ENCODE results near the genes ENTPD1, BLNK and DNTT.

GRCh38 chr10:95473890-95474730, 87.1 kb downstream of the SORBS1 start:
- PRO-cap, result no peak
- RAMPAGE, long total RNA, 3 experiments, result no peak in any of the 3 experiments

- PRO-cap, result bidirectional peak, plus-strand start at chr10:95508917, minus-strand start at chr10:95508821
- RAMPAGE, long total RNA, 3 experiments, result no peak in any of the 3 experiments
Measured at GRCh38 chr10:95508439-95509488, 52.4 kb downstream of the SORBS1 start.

DNA sequence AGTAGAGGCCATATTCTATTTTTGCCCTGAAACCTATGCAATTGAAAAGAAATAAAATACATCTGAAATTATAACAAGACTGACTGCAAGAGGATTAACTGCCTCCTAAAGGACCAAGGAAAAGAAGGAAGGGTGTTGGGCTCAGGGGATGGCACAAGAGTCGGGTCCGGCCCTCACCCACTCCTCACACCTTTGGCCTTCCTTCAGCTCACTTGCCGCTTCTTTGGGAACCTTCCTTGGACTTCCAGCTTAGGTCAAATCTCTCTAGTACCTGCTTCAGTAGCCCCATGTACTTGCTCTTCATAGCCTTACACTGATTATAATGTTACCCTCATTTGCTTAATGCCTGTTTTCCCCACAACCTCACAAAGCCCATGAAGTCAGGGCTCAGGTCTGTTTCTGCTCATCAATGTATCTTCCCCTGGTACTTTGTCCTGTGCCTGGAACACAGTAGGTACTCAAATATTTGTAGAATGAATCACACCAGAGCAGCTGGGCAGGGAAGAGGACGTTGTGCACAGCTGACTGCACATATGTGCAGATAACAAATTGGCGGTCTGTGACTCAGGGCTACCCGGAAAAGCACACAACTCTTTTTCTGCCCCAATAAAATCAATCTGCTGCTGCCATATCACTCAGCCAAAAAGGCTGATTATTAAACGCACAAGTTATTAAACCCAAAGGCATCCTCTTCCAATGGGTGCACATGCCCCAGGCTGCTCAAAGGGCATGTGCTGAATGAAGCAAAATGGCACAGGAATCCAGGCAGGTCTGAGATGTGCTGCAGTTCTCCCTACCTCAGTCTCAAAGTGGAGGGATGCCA, 43.8 kb downstream of the SORBS1 start:
- PRO-cap, result no peak
- RAMPAGE, long total RNA, 3 experiments, result no peak in any of the 3 experiments

GRCh38 chr10:95558232-95559104, 2.7 kb downstream of the SORBS1 start:
- PRO-cap, result no peak
- RAMPAGE, long total RNA, 3 experiments, result no peak in any of the 3 experiments

DNA sequence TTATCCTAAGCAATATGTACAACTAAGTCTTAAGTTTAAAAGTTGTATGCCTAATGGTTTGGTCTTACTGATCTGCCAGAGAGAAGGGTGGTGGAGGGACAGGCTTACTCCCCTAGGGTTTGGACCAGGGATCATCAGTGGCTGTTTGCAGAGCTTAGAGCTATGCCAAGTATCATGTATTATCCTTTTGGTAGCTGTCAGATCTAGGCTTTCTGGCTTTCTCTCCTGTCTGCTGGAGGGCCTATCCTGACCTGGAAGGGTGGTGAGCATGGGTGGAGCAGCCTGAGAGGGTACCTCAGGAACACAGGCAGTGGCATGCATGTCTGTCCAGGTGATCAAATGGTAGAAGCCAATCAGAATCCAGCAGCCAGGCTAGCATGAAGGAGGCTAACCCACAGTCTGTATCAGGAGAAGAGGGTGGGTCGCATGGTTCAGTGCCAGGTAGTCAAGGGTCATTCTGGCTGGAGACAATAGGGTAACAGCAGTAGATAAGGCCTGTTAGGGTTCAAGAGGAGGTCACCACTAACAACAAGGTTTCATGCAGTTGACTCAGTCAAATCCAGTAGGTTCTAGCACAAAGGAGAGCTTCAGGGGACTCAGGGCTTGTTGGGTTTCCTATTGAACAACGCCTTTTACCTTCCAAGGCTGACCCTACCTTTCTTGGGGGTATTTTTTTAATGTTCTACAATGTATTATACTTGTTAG, 10.4 kb downstream of the ALDH18A1 start:
- PRO-cap, result no peak
- RAMPAGE, long total RNA, 3 experiments, result no peak in any of the 3 experiments

- PRO-cap, result unidirectional peak, plus-strand start at chr10:95755745
- RAMPAGE, long total RNA, 3 experiments, result start-site peak on the plus strand in 3 of 3 experiments, at chr10:95755626-95755745 at its widest, 31 to 40 reads per replicate
Measured at GRCh38 chr10:95755412-95755889, 512 bp upstream of the ENTPD1 start.

- PRO-cap, result unidirectional peak, plus-strand start at chr10:95756163
- RAMPAGE, long total RNA, 3 experiments, result start-site peak on the plus strand in 2 of 3 experiments, at chr10:95756161-95756165 at its widest, 154 to 248 reads per replicate
Measured at GRCh38 chr10:95755890-95756259, at the start of gene ENTPD1. Gene ENTPD1 (plus strand): TSS chr10:95756163.

DNA sequence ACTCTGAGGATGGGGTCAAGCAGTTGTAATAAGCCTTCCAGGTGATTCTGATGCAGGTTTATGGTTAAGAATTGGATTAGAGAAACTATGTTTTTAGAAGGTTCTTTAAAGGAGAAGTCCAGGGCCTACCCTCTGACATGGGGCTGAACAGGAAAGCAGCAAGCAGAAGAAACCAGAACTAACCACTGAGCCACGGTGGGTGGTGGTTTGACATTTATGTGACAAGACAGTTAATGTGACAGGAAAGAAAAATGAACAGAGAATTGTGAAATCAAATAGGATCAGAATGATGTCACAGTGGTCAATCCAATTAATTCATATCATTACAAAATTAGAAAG, 37.6 kb downstream of the ENTPD1 start:
- PRO-cap, result no peak
- RAMPAGE, long total RNA, 3 experiments, result no peak in any of the 3 experiments

DNA sequence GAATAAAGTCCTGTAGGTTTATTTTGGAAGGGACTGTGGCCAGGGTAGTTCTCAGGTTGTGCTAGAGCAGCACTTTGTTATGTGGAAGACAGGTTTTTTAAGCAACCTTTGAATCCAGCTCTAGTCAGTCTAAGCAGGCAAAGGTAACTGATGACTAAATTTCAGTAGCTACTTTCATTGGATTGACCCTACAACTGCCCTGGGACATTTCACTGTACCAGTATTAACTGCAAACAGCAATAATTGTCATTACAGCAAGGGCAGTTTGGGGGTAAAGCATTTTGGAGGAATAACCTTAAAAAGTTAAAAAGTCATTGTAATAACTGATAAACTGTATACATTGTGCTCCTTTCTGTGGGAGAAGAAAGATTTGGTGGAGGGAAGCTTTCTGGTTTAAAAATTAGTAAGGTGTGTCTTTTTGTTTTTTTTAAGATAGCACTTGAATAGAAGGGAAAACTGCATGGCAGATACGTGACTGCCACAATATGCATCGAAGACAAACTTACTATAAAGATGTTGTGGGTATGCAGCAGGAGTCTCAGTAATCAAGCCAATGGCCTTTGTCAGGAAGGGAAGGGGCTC, 15.9 kb downstream of the CCNJ start:
- PRO-cap, result no peak
- RAMPAGE, long total RNA, 3 experiments, result no peak in any of the 3 experiments

DNA sequence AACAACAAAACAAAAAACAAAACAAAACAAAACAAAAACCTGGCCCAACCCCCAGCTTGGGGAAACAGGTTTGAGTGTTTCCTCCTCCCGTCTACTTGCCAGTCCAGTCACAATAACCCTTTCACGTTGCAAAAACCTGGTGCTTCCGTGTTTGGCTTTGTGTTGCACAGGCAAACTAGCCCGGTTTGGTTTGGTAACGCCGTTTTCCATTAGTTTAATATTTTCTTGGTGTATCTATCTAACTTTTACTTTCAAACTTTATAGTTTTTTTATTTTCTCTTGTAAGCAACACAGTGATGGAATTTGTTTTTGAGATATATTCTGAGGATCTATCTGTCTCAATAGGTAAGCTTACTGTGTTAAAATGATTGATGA, 11.0 kb upstream of the ZNF518A start:
- PRO-cap, result no peak
- RAMPAGE, long total RNA, 3 experiments, result no peak in any of the 3 experiments

- PRO-cap, result no peak
- RAMPAGE, long total RNA, 3 experiments, result no peak in any of the 3 experiments
Measured at GRCh38 chr10:96140357-96140893, 10.3 kb downstream of the ZNF518A start.

- PRO-cap, result no peak
- RAMPAGE, long total RNA, 3 experiments, result no peak in any of the 3 experiments
Measured at GRCh38 chr10:96151630-96152533, 21.8 kb downstream of the ZNF518A start.

GRCh38 chr10:96271309-96272088, at the start of gene BLNK:
Gene BLNK (minus strand): TSS chr10:96271569.
- PRO-cap, result no peak
- RAMPAGE, long total RNA, 3 experiments, result start-site peak on the minus strand in 2 of 3 experiments, at chr10:96271466-96271569 at its widest, 15 to 22 reads per replicate

DNA sequence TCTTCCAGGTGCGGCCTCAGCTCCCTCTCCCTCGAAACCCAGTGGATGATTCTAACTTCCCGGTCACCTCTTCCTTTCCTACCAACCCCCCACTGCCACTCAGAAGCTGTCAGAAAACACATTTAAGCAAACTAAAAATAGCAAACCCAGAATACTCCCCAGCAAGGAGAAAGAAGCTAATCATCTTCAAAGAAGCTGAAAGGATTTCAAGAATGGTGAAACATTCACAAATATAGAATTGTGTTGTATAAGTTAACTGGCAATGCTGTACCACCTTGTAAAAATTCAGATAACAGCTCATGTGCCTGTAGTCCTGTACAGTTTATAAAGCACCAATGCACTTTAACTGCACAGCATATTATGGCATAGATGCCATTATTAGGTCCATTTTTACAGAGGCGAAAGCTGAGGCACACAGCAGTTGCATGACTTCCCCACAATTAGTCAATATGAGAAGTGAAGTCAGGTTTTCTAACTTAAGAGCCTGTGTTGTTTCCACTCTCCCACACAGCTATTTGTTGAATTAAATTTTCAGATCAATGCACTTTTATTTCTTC, 13.7 kb upstream of the DNTT start:
- PRO-cap, result no peak
- RAMPAGE, long total RNA, 3 experiments, result no peak in any of the 3 experiments

DNA sequence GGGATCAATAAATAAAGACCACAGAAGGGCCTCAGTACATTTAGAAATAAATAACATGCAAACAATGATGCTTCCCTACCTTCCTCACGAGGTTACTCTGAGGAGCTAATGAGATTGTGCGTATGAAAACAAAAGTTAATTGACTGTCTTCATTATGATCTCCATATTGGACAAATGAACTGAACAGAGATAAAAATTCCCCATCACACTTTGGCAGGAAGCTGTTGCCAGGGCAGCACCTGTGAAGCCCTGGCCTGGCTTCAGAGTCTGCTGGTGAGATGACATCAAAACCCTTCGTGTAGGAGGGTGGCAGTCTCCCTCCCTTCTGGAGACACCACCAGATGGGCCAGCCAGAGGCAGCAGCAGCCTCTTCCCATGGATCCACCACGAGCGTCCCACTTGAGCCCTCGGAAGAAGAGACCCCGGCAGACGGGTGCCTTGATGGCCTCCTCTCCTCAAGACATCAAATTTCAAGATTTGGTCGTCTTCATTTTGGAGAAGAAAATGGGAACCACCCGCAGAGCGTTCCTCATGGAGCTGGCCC, at the start of gene DNTT:
TSS of gene DNTT (plus strand) at position 312 of the 544 bp plus-strand sequence.
- PRO-cap, result no peak
- RAMPAGE, long total RNA, 3 experiments, result no peak in any of the 3 experiments

- PRO-cap, result no peak
- RAMPAGE, long total RNA, 3 experiments, result no peak in any of the 3 experiments
Measured at GRCh38 chr10:96512545-96513080, 1.1 kb downstream of the TLL2 start.

DNA sequence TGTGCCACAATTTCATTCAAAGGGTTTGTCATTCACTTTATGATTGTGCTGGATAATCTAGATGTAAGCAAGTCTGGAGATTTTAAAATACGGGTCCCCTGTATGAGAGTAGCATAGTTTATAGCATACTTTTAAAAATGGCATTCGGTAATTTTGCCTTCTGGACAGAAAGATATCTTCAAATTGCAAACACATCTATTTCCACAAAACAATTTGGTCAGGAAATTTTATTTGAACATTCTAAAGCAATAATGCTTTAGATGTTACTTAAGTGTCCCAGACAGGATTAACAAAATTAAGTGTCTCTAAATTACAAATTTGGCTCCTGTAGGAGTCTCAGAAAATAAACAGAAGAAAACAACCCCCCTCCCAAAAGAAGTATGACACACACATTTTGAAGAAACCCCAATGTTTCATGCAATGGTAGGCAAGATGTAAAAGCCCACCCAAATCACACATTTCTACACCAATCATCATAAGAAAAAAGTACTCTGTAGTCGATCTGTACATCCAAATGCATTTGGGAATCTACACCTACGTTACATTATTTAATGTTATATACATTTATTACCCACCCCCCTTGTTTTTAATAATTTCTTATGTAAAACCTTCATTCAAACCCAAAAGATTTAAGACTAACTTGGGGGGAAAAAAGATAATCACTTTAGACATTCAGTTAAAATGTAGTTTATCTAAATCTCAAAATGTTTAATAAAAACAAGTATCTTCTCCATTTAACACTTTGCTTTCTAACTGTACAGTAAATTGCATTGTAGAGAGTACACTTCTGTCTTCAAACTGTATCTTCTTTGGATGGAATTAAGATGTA, 7.3 kb upstream of the TLL2 start:
- PRO-cap, result no peak
- RAMPAGE, long total RNA, 3 experiments, result no peak in any of the 3 experiments

DNA sequence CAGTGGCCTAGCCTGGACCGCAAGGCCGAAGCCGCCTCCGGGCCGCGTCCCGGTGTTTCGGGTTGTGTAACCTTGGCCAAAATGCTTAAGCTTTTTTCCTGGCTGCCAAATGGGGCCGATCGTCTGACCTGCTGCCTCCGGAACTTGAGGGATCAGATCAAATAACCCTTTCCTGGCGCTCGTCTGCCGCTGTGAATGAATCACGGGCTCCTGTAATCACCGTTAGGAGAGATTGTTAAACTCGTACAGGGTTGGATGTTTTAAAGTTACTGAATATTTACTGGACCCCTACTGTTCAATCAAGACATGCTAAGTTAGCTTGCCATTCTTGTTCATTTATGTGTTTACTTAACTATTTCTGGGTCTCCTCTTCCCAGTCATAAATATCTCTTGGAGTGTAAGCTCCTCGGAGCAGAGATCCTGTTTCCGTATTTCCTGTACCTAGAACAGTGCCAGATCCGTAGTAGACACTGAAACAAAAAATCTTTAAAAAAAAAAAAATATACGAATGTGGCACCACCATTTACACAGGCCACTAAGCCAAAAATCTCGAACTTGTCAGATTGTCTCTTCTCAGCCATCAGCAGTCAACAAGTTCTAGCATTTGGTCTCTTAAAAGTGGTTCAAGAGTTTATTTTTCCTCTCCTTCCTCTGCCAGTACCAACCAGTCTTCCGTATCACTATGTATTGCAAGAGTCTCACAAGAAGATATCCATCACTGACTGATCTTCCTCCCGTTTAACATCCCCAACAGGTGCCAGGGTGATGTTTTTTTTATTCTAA, 627 bp upstream of the TM9SF3 start:
- PRO-cap, result no peak
- RAMPAGE, long total RNA, 3 experiments, result no peak in any of the 3 experiments

DNA sequence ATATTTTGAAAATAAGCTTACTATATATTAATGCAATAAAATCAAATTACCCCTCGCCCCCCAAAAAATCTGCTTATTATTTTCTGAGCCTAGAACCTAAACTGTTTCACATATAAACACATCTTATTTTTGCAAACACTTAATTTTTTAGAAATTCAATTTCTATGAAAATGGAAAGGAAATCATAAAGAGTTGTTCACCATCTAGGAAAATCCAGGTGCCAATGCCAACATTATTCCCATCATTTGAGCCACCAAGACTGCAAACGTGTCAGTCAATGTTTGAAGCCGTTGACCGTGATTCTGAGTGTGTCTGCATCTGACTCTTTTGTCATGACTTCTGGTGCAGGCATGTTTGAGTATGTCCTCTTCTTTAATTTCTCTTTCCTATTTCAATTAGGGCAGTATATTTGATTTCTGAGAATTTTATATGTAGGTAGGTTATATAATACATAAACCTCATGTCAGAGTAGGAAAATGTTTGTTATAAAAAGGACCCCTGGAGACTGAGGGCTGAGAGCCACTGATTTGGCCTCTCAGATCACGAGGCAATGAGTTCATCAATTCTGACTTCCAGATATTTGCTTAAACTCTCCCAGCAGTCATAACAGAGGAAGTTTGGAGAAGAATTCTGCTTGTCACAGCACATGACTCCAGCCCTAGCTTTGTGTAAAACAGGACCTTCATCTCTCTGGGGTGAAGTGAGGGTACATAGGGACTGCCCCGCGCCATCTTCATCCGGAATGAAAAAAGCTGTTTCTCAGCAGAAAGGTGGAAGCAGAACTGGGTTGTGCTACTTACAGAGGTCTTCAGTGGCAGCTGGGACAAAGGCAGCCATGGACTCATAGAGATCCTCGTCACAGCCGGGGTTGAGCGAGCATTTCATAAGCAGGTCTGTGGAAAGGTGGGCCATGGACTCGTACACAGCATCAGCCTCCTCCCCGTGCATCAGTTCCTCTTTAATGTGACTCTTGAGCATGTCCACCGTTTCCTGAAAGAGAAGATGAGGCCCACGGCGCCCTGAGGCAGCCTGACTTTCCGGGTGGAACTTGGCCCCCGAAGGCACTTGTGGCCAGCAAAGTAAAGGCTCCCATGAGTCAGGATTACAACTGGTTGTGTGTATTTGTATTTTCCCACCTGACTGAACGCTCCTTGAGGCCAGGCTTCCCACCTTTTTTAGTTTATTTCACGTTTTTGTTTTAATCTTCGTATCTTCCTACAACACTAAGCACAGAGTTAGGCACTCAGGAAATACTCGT, 58.3 kb upstream of the TM9SF3 start:
- PRO-cap, result no peak
- RAMPAGE, long total RNA, 3 experiments, result no peak in any of the 3 experiments

DNA sequence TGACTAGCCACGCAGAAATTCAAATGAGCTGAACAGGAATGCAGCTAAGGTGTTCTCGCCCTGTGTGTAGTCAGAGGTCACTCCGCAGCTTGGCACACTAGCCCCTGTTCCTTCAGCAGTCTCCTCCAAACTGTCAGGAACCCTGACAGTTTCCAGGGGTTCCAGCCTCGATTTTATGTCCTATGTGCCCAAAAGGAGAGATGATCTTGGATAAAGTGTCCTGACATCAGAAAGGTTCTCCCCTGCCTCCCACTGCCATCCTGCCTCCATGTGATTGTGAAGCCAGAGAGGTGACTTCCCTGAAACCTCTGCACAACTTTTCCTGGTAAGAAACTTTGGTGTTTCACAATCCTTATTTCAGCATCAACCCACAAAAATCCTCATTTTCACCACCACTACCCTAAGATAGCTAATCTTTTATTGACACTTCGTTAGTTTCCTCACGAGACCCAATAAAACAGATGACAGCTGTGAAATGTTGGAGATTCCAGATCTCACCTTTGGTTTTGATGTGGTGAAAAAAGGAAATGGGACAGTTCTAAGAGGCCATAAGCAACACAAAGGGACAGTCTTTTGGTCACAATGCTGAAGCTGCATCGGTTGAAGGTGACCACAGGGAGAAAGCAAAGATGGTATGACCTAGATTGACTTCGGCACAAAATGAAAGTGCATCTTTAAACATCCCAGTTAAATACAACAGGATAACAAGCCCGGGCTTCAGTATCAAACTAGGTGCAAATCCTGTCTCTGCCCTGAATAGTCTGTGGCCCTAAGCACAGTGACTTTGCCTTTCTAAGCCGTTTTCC, 59.9 kb upstream of the TM9SF3 start:
- PRO-cap, result no peak
- RAMPAGE, long total RNA, 3 experiments, result no peak in any of the 3 experiments